Esophagus squamous epithelium (tissue), 4 donors: ENCODE results near the genes KRTAP24-1, KRTAP26-1 and KRTAP19-2.

- PRO-cap = no peak
- RAMPAGE, long total RNA, 4 experiments = no peak in any of the 4 experiments
Measured at GRCh38 chr21:27531913-27532522, 565.1 kb upstream of the ADAMTS5 start.

DNA sequence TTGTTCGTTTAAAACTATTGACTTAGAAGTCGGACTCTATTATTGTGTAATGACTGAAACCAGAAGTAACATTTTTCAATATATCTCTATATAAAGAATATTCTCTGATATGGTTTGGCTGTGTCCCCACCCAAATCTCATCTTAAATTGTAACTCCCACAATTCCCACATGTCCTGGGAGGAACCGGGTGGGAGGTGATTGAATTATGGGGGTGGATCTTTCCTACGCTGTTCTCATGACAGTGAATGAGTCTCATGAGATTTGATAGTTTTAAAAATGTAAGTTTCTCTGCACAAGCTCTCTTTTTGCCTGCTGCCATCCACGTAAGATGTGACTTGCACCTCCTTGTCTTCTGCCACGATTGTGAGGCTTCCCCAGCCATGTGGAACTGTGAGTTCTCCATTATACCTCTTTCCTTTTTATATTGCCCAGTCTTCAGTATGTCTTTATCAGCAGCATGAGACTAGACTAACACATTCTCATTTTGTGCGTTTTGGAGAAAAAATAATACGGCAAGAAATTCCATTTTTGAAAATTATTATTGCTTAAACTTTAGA, 836.9 kb downstream of the N6AMT1 start:
- PRO-cap = no peak
- RAMPAGE, long total RNA, 4 experiments = no peak in any of the 4 experiments

GRCh38 chr21:28633833-28634724, 251.1 kb downstream of the N6AMT1 start:
- PRO-cap = bidirectional peak, plus-strand start at chr21:28634135, minus-strand start at chr21:28634052; unidirectional peak, minus-strand start at chr21:28634573
- RAMPAGE, long total RNA, 4 experiments = no peak in any of the 4 experiments

- PRO-cap = no peak
- RAMPAGE, long total RNA, 4 experiments = no peak in any of the 4 experiments
Measured at GRCh38 chr21:28704718-28705074, 180.5 kb downstream of the N6AMT1 start.

DNA sequence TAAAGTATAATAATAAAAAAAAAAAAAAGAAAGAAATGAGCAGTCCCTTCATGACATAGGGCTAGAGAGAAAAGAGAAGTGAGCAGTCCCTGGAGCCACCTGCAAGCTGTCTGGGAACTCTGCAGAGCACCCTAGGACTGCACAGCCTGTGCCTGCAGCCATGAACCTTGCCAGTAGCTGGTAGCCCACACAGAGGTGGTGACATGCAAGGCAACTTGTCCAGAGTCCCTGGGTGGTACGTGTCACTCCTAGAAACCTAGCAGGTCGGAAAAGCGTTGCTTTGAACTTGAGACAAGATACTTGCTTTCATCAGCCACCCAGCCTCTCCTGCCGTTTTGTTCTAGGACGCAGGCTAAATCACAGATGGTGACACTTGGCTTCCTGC, 153.4 kb downstream of the N6AMT1 start:
- PRO-cap = no peak
- RAMPAGE, long total RNA, 4 experiments = no peak in any of the 4 experiments

GRCh38 chr21:28822754-28823514, 62.2 kb downstream of the N6AMT1 start:
- PRO-cap = unidirectional peak, minus-strand start at chr21:28822928
- RAMPAGE, long total RNA, 4 experiments = no peak in any of the 4 experiments

GRCh38 chr21:29050425-29050910, 23.0 kb downstream of the CCT8 start:
- PRO-cap = no peak
- RAMPAGE, long total RNA, 4 experiments = no peak in any of the 4 experiments

DNA sequence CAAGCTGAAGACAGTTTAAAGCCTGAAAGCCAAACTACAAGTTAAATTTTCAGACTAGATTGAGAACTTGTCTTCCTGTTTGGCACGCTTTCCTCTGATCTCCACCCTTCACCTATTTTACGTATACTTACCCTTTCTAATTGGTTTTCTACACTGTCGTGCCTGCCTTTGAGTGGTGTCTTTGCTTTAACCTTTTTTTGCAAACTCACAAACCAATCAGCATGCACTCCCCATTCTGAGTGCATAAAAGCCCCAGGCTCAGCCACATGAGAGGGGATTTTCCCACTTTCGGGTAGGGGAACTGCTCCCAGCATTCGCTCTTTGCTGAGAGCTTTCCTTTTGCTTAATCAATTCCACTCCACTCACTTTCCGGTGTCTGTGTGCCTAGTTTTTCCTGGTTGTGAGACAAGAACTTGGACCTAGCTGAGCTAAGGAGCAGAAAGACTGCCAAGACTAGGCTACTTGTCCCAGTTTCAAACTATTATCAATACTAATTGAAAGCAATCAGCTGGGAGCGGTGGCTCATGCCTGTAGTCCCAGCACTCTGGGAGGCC, 3.4 kb upstream of the BACH1 start:
- PRO-cap = no peak
- RAMPAGE, long total RNA, 4 experiments = no peak in any of the 4 experiments

DNA sequence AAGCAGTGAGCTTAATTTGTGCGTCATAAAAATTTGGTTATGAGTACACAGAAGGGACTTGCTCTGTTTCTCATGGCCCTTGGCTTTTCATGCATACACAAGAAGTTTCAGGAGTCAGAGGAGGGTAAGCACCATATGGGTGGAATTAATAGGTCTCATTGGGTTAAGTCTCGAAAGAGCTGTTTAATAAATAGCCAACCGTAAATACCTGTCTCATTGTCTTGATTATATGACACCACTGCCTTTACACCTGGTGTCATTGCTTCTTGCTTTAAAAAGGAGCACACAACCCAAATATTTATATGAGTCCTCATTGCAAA, 1.9 kb downstream of the BACH1 start:
- PRO-cap = unidirectional peak, plus-strand start at position 40 of the sequence
- RAMPAGE, long total RNA, 4 experiments = no peak in any of the 4 experiments

DNA sequence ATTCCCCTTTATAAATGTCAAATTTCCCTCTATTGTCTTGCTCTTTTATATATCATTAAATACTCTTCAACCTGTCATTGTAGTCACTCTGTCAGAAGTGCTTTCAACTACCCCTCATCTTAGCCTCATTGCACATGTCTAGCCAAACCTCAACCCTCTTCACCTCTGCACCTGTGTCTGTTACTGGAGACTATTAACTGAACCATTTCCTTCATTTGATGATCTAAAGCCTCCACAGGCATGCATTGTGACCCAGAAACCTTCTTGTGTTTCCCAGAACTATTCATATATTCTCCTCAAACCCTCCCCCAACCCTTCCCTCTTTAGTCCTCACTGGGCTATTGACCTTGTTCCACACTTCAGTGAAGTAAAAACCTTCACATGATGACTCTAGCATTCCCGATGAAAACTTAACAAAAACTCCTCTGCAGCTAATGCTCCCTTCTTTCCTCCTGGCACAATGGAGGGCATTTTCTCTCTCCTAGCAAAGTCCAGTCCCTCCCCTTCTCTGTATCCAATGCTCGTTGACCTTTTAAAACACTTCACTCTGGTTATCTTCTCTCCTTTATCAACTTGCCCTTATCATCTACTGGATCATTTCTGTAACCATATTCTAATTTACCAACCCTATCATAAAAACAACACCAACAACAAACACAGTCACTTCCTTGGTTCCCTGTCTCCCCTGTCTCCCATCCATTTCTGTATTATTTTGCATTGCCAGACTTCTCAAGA, 86.1 kb downstream of the BACH1 start:
- PRO-cap = no peak
- RAMPAGE, long total RNA, 4 experiments = no peak in any of the 4 experiments

- PRO-cap = no peak
- RAMPAGE, long total RNA, 4 experiments = no peak in any of the 4 experiments
Measured at GRCh38 chr21:29555945-29556211, 257.2 kb downstream of the BACH1 start.

GRCh38 chr21:29769356-29769868, 170.4 kb downstream of the GRIK1 start:
- PRO-cap = unidirectional peak, minus-strand start at chr21:29769595
- RAMPAGE, long total RNA, 4 experiments = no peak in any of the 4 experiments

GRCh38 chr21:30282821-30283034, at the start of gene KRTAP24-1:
Gene KRTAP24-1, minus strand, starts transcription at chr21:30282950.
- PRO-cap = no peak
- RAMPAGE, long total RNA, 4 experiments = no peak in any of the 4 experiments

DNA sequence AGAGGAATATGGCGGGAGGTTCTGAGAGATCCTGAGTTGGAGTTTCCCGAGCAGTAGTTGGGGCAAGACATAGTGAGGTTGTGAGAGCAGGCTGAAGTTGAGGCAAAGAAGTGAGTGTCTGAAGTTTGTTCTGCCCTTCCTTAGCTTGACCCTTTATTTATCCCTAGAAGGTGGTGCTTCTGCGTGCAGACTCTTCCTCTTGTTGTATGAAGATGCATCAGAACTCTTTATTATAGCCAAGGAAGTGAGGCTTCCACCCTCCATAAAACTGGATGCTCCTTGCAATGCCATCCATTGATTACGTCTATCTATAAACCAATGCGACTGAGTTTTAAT, 182 bp downstream of the KRTAP26-1 start:
- PRO-cap = no peak
- RAMPAGE, long total RNA, 4 experiments = no peak in any of the 4 experiments

DNA sequence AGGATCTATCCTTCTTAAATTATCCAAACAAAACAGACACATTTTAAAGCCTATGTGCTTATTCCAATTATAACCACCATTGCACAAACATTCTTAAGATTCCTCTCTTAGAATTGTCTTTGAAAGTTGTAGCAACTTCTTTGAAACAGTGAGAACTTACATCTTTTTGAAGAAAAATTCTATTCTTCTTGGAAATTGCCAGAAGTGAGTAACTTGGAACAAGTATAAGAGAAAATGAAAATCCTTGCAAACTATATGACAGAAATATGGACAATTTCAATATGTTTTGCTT, at the start of gene KRTAP26-1:
KRTAP26-1 (minus strand) TSS at position 15 of the 292 bp plus-strand sequence.
- PRO-cap = no peak
- RAMPAGE, long total RNA, 4 experiments = no peak in any of the 4 experiments

DNA sequence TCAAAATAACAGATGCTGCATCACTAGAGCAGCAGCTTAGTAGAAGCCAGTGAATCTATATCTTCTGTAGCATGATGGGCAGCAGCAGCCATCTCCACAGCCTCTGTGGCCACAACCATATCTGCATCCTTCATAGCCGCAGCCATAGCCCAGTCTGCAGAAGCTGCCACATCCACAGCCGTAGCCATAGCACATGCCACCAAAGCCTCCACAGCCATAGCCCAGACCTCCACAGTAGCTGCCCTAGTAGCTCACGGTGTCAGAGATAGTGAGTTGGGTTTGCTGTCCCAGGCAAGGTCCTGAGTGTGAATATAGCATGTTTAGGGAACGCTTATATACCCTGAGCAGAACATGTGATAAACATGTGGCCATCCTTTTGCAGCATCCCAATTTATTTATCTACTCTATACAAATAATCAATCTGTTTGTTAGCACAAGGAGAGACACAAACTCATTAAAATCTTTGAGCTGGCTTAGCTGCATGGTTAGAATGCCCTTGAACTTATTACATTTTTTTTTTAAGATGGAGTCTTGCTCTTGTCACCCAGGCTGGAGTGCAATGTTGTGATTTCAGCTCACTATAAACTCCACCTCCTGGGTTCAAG, at the start of gene KRTAP19-2:
KRTAP19-2 (minus strand) TSS at position 283 of the 605 bp plus-strand sequence.
- PRO-cap = no peak
- RAMPAGE, long total RNA, 4 experiments = no peak in any of the 4 experiments

DNA sequence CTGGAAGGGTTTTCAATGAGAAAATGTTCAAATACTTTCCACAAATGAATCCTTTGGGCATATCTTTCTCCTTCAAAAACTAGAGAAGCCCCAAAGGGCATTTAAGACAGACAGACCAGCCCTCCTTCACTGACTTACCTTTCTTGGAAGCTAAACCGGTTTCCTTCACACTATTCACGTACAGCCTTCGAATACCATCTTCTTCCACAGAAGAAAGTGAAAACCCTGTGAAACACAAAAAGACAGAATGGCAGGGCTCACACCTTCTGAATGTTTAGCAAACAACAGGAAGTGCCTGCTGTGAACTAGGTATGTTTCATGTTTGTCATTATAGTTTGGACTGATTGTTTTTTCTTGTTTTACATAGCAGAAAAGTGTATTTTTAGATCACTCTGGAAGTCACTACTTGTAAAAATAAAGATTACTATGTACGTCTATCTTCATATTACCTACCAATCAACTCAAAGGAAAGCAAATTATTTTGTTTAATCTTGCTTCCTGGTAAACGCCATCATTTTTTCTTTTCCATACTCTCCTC, 148.7 kb upstream of the KRTAP19-8 start:
- PRO-cap = unidirectional peak, minus-strand start at position 276 of the sequence
- RAMPAGE, long total RNA, 4 experiments = no peak in any of the 4 experiments

GRCh38 chr21:31530690-31531612, 128.5 kb upstream of the SOD1 start:
- PRO-cap = no peak
- RAMPAGE, long total RNA, 4 experiments = no peak in any of the 4 experiments

DNA sequence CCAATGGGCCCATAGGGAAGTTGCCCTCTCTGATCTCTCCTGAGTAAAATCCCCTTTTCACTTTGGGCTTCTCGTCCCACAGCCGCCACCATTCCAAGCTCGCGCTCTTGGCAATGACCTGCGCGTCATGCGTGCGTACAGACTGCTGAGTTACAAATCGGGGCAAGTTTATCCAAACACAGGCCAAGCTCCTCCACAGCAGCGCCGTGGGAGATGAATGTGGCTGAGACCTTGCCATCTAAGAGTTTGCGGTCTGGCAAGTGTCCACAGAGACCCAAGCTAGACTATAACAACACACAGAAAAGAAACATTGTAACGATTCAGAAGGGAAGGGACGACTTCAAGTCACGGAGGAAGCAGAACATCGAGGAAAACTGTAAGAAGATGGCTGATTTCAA, 116.3 kb upstream of the SOD1 start:
- PRO-cap = no peak
- RAMPAGE, long total RNA, 4 experiments = no peak in any of the 4 experiments

DNA sequence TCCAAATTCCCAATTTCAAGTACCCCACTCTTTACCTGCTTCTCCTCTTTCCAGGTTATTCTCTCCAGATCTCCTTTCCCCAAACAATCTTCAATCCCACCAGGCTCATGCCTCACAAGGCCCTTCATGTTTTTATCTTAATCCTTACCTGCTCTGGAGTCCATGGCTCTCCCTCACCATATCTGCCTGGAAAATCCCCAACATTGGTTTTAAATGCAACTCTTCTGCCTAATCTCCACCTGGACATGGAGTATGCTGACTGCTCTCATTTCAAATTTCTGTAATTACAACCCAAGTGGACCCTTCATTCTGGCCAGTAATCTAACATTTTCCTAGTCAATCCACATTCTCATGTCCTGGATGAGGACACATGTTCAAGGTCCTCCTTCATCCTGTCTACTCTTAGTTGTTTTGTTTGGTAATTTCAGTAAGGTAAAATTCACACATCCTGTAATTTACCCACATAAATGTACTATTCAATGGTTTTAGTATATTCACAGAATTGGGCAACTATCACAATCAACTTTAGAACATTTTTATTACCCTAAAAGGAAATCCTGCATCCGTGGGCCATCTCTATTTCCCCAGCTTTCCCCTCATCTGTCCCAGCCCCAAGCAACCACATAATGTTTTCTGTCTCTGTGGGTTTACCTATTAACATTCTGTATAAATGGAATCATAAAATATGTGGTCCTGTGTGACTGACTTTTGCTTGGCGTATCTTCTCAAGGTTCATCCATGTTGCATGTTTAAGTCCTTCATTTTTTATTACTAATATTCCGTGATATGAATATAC, 17.0 kb downstream of the SOD1 start:
- PRO-cap = no peak
- RAMPAGE, long total RNA, 4 experiments = no peak in any of the 4 experiments